ENCODE measurements around the gene PUS7.

- PRO-cap, result no peak
These were observed 3.0 kb upstream of the NAPEPLD start for GRCh38 chr7:103151937-103152341.

GRCh38 chr7:103298247-103298884 lies 1.1 kb downstream of the PMPCB start:
- PRO-cap, result no peak

GRCh38 chr7:104669933-104670319 lies 341.5 kb downstream of the LHFPL3 start:
- PRO-cap, result no peak

DNA sequence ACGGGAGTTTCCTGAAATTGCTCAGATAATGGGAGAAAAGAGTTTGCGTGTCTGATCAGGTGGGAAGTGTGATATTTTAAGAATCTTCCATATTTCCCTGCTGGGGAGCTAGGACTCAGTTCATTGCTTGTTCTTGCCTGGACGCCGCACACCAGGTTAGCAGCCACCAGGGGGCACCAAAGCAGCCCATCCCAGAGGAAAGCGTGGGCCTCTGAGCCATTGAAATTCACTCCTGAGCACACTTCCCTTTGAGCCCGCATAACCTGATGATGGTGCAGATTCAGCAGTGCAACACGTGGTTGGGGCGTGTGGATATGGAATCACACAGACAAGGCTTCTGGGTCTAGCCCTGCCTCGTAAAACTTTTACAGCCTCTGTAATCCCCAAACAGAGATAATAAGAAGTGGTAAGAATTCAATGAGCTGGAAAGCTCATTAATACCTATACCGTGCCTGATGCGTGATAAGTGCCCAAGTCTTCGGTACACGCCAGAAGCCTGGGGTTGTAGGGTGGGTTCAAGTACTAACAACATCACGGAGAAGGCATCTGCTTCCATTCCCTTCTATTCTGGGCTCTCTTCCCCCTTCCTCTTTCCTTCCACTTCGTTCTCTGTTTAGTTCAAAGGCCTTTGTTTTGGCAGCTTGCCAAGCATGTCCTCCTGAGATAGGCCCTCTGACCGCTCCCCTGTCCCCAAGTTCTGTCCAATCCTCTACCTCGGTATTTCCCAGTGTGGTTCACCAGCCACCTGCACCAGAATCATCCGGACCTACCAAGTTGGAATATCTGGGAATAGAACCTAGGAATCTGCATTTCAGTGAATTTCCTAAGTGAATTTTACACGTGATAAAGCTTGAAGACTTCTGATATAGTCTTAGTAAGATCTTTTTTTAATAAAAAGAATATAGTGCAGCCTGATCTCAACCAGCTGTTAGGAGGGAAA lies 130.1 kb upstream of the KMT2E start:
- PRO-cap, result no peak

- PRO-cap, result bidirectional peak, plus-strand start at chr7:104943610, minus-strand start at chr7:104943518
These were observed 70.3 kb upstream of the KMT2E start for GRCh38 chr7:104943265-104944500.

DNA sequence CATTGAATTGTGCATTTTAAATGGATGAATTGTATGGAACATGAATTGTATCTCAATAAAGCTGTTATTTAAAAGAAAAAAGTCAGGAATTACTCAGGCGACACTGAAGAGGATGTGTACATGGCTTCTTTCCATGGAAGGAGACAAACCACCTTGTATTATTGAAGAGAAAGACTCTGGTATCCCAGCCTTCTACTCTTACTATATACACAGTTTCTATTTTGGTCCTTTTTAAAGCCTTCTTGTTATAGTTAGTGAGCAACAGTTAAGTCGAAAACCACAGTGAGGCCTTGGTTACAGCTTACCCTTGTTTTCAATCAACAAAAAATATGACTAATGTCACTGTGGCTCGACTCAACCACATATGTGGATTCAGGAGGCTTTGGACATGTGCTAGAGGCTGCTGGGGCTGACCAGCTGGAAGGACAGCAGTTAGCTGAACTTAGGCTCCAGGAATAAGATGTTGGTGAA lies 57.0 kb upstream of the KMT2E start:
- PRO-cap, result no peak

- PRO-cap, result no peak
These were observed 35.6 kb upstream of the KMT2E start for GRCh38 chr7:104978263-104978911.

DNA sequence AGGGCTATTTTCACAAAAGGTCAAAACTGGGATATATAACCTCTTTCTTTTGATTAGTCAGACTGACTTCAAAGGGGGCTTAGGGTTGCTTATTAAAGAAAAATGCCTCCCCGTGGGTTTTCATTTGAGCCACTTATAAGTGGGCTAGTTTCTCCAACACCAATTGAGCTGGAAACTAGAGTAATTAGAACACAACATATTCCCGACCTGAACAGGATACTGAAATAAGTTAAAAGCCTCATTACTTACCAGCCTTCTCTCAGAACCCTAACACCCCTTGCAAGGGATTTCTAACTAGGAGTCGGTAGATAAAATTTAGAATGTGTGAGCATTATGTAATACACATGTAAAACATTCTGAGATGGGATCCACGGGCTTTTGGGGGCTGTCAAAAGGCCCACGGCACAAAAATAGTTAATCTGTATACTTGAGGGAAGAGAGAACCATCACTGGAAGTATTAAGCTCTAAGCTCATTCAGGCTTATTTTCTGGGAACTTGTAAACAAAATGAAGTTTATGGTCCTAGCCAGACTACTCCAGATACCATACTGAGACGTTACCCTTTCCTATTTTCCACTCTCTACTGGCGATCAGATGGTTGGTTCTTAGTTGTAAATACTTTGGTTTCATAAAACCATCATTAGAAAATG lies 29.3 kb upstream of the KMT2E start:
- PRO-cap, result no peak

GRCh38 chr7:105089895-105090333 lies 75.9 kb downstream of the KMT2E start:
- PRO-cap, result no peak

GRCh38 chr7:105111744-105113055 lies 98.2 kb downstream of the KMT2E start:
- PRO-cap, result no peak

DNA sequence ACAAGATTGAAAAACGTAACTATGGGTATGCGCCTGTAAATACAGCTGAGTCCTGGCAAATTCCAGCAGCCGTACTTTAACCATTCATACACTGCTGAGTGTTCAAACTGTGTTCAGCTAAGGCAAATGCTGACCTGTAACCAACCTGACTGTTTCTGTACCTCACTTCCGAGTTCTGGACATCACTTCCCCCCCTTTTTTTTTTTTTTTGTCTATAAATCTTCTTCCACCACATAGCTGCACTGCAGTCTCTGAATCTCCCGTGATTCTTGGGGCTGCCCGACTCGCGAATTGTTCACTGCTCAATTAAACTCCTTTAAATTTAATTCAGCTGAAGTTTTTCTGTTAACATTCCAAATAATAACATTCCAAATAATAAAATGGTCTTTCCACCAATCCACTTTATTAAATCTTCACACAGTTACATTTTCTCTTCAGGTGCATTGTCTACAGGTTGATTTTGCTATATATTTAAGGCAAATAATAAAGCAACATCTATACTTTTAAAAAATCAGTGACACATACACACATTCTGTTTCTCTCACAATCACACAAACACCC lies 69.0 kb downstream of the SRPK2 start:
- PRO-cap, result no peak

DNA sequence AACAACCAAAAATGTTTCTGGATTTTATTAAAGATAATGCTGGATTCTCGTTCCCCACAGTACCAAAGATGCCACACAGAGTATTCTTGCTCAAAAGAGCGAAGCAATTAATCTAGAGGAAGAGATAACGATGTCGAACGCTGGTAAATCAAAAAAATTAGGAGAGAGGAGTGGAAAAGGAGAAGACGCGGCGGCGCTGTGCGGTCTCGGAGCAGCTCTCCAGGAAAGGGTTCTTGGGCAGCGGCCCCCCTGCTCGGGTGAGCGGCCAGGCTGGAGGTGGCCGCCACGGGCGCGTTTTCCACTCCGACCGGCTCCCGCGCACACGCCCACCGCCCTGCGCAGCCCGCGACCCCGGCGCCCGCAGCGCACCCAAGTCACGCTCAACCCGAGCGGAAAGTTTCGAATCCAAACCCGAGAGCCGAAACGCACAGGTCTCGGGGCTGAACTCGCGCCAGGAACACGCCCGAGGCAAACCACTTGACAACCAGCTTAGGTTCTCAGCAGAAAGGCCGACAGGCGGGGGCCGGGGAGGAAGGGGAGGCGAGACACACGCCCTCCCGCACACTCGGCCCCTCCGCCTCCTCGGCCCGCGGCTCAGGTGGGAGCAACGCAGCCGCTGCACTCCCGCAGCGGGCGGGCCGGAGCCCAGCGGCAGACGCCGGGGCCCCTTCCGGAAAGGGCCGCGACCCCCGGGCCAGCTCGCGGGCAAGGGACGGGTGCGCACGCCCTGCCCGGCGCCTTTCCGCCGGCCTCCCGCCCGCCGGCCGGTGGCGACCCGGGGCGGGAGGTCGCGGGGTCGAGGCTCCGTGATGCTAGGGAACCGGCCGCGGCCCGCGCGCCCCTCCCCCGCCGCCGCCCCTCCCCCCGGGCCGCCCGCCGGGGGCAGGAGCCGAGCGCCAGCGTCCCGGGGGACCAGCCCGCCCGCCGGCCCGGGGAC lies 825 bp downstream of the SRPK2 start:
- PRO-cap, result no peak

GRCh38 chr7:105521384-105522574 lies at the start of gene PUS7:
Gene PUS7, minus strand, starts transcription at chr7:105522271.
- PRO-cap, result unidirectional peak, plus-strand start at chr7:105521461; bidirectional peak, plus-strand start at chr7:105522024, minus-strand start at chr7:105521897; bidirectional peak, plus-strand start at chr7:105522376, minus-strand start at chr7:105522271

- PRO-cap, result no peak
These were observed 142.3 kb upstream of the EFCAB10 start for GRCh38 chr7:105723441-105724098.

DNA sequence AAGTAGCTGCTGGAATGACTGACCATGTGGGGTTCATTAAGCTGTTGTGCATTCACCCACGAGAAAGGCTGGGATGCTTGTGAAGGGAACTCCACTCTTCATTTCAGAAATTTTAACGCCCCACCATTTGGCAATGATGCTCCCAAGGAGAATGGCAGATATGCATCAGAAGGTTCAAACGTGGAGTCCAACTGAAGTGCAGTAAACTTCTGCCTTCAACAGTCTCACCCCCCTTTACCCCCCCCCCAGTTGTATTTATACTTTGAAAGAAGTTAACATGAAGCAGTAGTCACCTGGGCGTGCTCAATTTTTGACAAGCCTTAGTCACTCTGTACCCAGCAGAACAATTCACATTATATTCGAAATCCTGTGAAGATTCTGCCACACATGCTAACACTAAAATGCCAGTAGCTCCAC lies 1.0 kb downstream of the ATXN7L1 start:
- PRO-cap, result no peak

DNA sequence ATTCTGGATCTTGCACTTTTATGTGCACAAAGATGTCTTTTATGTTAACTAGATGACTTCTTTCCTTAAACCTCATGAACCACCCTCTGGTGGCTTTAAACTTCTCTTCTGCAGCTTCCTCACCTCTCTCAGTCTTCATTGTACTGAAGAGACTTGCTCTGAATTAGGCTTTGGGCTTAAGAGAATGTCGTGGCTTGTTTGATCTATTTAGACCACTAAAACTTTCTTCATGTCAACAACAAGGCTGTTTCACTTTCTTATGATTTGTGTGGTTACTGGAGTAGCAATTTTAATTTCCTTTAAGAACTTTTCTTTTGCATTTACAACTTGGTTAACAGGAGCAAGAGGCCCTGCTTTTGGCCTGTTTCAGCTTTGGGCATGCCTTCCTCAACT lies 38.2 kb upstream of the CDHR3 start:
- PRO-cap, result no peak

GRCh38 chr7:106074240-106074775 lies 37.8 kb downstream of the SYPL1 start:
- PRO-cap, result no peak

DNA sequence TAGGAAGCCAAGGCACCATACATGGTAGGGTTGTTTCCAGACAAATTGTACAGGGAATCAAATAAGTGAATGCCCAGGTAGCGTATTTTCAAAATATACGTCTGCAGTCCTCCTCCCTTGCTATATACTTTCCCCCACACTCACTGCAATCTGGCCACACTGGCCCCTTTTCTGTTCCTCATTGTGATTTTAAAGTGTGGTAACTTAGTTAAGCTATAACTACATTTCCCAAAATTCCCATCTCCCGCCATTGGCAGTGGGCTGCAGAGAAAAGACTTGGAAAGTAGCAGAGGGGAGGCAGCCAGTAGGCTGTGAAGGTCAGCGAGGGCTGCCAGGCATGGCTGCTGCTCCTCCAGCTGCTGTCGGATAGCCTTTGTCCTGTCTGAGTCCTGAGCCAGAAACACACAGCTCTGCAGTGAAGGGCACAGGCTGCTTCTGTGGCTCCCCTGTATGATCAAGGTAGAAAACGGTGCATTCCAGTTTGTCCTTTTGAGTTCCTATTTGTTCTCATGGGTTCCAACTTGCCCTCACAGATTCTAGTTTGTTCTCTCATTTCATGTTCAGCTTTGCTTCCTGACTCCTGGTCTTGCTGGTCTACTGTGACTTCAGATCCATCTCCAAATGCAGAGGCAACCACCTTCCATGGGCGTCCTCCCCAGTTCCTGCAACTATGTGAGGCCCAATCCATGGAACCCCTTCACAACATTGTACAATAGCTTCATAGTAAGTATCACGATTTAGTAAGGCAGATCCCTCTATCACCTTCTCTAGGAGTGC lies 31.8 kb downstream of the SYPL1 start:
- PRO-cap, result no peak

DNA sequence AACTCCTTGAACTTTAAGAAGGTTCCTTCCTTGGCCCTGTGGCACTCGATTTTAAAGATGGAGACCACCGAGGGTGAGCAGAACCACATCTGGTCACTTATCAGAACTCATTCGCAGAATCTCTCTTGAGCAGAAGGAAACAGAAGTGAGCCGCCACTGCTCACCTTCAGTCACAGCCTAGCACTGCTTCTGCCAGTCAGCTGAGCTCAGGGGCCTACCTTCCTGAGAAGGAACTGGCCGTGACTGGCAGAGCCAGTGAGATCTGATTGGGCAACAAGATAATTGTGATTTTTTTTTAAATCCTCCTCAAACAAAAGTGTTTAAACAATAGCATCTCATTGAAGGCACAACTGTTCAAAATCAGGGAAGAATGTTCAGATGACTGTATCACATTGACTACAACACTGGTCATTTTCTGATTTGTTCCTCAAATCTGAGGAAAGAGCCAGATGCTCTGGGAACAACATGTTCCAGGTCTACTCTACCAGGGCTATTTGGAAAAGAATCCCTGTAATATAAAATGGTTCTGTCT lies 2.7 kb upstream of the SYPL1 start:
- PRO-cap, result no peak

GRCh38 chr7:106180585-106181275 lies 68.6 kb upstream of the SYPL1 start:
- PRO-cap, result no peak